AG04450 (cell line): Measurements from ENCODE around the gene HMCN2.

DNA sequence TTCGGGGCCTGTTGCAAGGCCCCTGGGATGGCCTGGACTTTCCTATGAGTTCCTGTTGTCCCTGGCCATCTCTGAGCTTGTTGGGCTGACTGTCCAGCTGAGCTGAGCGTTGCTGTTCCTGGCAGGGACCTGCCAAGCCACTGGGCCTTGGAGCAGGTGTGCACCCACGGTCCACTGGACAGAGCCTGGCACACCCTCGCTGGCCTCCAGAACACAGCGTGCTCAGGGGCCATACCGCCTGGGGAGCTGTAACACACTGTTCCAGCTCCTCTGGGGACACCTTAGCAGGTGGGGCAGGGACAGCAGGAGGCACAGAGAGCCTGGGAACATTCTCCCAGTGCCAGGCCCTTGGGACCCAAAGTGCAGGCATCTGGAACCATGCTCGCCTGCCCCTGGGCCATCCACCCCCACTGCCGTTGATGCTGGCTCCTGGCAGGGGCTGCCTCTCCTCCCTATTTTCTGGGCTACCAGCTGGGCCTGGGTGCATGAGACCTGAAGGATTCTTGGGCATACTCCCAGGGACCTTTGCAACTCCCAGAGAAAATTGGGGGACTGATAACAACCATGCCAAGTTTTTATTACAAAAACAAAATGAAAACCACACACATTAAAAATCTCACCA is 188.1 kb downstream of the C9orf50 start:
- CAGE, long polyA plus RNA: no peak
- RRBS: no CpG with 5 or more reads among the region's 8 CpGs

DNA sequence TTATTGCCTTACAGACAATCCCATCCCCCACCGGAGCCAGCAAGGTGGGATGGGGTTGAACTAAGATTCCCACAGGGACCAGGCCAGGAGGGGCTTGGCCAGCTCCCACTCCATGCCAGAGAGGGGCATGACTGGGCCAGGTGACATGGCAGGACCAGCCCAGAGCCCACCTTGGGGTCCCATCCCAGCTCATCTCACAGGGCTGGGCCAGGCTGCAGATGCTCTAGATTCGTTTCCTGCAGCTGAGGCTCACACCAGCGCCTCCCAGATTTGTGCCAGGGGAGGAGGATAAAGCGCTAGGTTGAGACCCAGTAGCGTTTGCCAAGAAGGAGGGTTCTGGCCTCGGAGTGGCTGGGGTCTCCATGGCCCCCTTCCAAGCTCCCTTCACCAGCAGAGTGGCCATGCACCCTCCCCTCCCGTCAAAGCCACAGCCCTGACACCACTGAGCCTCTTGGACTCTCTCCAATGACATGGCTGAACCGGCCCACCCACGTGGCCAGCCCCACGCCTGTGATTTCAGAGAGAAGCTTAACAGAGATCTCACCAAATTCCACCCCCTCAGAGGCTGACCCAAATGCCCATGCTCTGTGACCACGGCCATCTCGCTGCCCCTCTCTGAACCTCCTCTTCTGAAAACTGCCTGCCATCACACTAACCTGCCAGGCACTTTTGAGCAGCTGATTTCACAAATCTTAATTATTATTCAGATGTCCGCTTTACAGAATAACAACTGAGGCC is 155.9 kb downstream of the C9orf50 start:
- CAGE, long polyA plus RNA: no peak
- RRBS: no CpG with 5 or more reads among the region's 13 CpGs

DNA sequence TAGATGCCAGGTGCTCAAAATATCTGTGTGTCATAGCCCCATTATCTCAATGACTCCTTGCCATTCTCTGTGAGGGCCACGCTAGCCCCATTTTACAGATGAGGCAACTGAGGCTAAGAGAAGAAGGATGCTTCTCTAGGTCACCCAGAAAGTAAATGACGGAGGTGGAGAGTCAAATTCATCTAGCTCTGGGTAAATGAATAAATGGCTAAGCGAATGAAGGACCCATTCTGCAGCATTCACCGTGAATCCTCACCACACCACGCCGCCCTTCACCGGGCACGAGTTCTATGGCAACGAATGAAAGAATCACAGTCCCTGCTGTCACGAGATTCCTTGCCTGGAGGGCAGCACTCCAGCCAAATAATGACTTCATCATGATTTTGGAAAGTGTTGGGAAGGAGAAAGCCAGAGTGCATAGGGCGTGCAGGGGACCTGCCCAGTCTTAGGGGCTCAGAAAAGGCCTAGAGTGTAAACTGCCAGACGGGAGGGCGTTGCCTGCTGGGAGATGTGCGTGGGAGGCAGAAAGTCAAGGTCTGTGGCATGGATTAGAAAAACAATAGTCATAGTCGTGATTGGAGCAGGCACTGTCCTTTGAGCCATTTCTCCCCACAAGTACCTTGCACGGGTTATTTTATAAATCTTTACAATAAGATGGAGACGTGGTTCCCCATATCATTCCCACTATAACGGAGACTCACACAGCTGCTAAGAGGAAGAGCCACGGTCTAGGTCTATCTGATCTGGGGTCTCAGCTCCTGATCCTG is 147.1 kb downstream of the C9orf50 start:
- CAGE, long polyA plus RNA: no peak
- RRBS: no CpG with 5 or more reads among the region's 19 CpGs

DNA sequence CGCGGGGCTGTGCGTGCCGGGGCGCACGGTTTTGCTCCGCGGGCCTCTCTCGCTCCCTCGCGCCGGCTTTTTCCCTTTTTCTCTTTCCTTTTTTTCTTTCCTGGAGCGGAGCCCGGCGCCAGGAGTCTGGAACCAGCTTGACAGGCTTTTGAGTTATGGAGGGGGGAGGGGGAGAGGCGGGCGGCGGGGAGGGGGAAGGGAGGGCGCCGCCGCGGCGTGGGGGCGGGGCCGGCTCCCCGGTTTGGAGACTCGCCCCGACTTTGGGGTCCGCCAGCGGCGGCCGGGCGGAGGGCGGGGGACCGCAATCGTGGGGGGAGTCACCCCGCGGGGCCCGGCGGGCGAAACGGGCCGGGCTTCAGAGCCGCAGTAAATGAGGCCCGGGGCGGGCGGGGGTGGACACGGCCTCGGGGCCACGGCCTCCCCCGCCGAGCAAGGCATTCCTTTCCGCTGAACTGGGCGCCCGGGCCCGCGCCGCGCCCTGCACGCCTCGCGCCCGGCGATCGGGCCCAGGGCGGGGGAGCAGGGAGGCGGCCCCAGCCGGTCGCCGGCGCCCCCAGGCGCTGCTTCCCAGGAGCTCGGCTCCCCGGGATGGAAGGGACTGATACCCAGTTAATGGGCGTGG is 138.3 kb downstream of the C9orf50 start:
- CAGE, long polyA plus RNA: no peak
- RRBS: 2% methylated on average over 46 of the region's 75 CpGs

DNA sequence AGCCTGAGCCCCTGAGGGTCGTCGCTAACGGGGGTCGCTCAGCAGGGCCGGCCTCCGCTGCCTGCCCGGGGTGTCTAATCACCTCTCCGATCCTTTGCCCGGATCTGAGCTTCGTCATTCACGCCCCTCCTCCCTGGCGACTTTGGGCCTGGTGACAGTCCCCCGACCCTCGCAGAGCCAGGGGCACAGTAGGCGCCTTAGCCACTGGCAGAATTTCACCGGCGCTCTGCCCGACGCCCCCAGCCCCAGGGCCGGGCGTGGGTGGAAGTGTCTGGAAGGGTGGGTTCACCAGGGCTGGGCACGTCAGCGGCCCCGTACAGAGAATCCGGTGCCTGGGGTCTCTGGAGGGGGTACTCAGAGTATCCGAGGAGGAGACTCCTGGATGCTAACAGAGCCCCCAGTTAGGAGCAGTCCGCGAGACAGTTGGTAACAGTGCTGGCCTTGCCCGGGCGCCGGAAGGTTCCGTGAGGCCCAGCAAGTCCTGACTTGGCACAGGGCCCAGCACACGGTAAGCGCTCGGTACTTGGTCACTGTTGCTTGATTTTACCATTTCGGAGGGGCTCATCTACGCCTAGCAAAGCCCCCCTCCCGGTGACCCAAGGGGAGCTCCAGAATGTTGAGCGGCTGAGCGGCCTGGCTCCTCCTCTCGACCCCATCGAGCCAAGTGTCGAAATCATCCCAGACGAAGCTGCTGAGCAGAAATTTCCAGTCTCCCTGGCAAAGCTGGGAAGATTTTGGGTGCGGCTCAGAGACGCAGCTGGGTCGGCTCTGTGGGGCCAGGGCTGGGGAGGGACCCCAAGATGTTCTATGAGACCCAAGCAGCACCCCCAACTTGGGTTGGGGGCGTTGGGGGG is 137.5 kb downstream of the C9orf50 start:
- CAGE, long polyA plus RNA: no peak
- RRBS: 1% methylated on average over 19 of the region's 48 CpGs

DNA sequence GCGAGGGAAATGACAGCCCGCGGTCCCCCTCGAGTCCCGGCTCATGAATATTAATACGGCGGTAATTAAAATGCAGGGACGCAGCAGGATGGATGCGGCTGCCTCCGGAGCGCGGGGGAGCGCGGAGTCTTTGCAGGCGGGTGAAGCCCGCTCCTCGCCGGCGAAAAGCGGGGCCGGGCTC is 132.7 kb downstream of the C9orf50 start:
- CAGE, long polyA plus RNA: no peak
- RRBS: 1% methylated on average over 18 of the region's 21 CpGs

- CAGE, long polyA plus RNA: no peak
- RRBS: no CpG with 5 or more reads among the region's 6 CpGs
These were observed 119.0 kb downstream of the C9orf50 start for GRCh38 chr9:129501704-129502455.

DNA sequence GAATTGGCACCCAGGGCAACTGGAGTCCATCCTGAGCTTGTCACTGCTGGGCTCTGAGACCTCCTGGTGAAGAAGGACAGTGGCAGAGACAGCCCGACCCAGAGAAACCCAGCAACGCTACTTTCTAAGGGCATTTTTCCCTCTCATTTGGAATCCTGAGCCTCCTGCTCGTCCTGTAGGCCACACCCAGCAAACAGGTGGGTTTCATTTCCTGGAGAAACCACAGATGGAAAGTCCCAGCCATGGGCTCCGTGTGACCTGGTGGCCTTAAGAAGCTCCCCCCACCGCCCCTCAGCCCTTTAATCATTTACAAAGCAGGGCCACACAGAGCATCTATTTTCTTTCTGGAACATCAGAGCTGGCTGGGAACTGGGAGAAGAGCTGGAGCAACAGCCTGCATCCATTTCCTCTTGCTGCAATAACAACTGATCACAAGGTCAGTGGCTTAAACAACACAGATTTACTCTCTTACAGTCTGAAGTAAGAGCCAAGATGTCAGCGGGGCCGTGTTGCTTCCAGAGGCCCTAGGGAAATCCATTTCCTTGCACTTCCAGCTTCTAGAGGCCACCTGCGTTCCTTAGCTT is 40.7 kb downstream of the C9orf50 start:
- CAGE, long polyA plus RNA: no peak
- RRBS: no CpG with 5 or more reads among the region's 8 CpGs

DNA sequence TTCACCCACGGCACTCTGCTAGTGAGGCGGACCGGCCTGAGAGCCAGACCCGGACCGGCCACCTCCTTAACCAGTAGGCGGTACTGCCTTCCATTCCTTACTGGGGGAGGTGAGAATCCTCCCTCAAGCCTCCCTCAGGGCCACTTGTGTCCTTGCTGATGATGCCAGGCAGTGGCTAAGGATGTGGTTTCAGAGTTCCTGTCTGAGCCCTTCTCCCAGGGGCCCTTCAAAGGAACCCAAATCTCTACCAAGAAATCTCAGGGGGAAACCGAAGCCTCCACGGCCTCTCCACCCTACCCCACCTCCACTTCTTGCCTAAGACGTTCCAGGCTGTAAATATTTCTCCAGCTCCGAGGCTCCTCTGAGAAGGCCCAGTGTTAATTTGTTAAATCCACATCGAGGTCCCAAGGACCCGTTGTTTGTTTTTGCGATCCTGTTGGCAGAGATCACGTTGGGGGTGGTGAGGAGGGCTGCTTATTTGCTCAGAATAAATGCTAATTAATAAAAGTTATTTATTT is 41.0 kb downstream of the PTGES start:
- CAGE, long polyA plus RNA: no peak
- RRBS: no CpG with 5 or more reads among the region's 14 CpGs

- CAGE, long polyA plus RNA: no peak
- RRBS: no CpG with 5 or more reads among the region's 13 CpGs
These were observed 10.0 kb downstream of the TOR1B start for GRCh38 chr9:129812776-129813506.

- CAGE, long polyA plus RNA: no peak
- RRBS: no CpG with 5 or more reads among the region's 10 CpGs
These were observed 47.8 kb downstream of the USP20 start for GRCh38 chr9:129883064-129883426.

- CAGE, long polyA plus RNA: no peak
- RRBS: no CpG with 5 or more reads among the region's 15 CpGs
These were observed 54.3 kb downstream of the USP20 start for GRCh38 chr9:129889494-129890024.

- CAGE, long polyA plus RNA: no peak
- RRBS: no CpG with 5 or more reads among the region's 6 CpGs
These were observed 48.0 kb downstream of the FNBP1 start for GRCh38 chr9:129994825-129995465.

DNA sequence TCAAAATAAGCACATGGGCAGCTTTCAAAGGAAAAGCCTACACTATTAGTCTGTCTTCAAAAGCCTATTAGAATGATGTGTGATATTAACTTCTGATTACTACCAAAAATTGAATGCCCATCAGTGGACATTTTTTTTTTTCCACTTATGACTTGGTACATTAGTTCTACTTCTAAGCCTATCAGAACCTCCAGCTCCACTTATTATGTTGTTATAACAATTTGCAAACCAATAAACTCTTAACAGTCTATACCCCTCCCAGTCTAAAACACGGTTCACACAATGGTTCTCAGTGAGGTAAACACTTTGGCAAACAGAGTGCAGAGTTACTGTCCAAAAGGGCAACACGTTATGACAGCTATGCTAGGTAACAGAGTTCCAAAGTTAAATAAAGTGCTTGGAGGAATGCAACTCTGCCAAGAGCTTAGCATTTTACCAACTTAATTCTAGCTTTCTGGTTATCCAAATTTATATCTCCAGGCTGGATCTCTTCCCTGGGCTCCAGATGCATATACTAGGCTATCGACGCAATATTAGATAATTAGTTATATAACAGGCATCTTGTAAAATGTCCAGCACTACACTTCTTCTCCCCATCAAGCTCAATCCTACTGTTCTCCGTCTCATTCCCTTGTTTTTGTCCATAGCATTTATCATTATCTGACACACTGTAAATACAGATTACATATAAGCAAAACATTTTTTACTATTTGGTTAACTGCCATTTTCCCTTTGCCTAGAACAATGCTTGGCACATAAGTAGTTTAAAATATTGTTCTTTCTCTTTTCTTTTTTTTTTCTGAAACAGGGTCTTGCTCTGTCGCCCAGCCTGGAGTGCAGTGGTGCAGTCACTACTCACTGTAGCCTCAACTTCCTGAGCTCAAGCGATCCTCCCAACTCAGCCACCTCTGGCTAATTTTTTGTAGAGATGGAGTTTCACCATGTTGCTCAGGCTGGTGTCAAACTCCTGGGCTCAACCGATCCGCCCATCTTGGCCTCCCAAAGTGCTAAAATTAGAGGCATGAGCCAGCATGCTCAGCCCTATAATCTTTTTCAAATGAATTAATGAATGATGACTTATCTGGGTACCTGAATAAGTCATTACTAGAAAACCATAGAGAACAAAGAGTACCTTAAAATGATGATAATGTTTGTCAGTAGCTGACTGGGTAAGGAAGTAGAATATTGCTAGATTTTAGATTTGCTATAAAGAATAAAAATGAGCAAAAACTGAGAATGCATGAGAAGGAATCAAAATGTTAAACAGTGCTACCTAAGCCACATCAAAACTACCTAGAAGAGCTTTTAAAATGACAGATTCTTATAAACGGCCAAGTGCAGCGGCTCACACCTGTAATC is 14.1 kb downstream of the FNBP1 start:
- CAGE, long polyA plus RNA: no peak
- RRBS: no CpG with 5 or more reads among the region's 11 CpGs

- CAGE, long polyA plus RNA: no peak
- RRBS: no CpG with 5 or more reads among the region's 2 CpGs
These were observed 2.4 kb upstream of the FNBP1 start for GRCh38 chr9:130045387-130045843.

GRCh38 chr9:130184960-130185957 is 13.1 kb downstream of the NCS1 start:
- CAGE, long polyA plus RNA: no peak
- RRBS: 18% methylated on average over 5 of the region's 34 CpGs

GRCh38 chr9:130209337-130210018 is 37.3 kb downstream of the NCS1 start:
- CAGE, long polyA plus RNA: no peak
- RRBS: no CpG with 5 or more reads among the region's 24 CpGs

GRCh38 chr9:130240482-130241300 is 24.9 kb upstream of the HMCN2 start:
- CAGE, long polyA plus RNA: no peak
- RRBS: no CpG with 5 or more reads among the region's 4 CpGs

DNA sequence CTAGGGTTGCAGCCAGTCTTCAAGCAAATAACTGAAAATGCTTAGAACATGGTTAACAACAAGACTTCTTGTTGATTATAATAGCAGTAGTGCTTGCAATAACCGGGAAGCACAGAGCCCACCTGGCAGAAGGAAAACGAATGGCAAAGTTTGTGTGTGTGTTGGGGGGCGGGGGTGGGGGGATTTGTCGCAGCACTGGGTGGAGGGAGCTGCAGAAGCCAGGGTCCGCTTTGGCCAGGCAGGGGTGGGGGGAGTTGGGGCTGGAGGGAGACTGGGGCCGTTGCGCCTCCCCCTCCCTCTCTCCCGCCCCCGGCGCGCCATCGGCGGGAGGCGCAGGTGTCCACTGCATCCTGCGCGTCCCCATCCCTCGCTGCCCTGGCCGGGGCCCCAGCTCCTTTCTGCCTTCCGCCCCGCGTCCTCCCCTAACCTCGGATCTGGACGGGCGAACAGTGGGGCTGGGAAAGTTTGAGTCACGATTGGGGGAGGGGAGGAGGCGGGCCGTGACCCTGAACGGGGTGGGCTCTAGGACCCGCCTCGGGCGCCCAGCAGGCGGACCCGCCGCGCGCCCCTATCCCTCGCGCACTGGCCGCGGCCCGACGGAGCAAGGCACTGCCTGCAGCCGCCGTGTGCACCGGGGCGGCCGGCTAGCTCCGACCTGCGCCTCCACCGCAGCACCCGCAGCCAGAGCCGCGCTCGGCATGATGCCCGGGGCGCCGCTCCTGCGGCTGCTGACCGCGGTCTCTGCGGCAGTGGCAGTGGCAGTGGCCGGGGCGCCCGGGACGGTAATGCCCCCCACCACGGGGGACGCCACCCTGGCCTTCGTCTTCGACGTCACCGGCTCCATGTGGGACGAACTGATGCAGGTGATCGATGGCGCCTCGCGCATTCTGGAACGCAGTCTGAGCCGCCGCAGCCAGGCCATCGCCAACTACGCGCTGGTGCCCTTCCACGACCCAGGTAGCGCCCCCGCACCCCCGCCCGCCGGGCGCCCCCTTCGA is at the start of gene HMCN2:
Gene HMCN2, plus strand, starts transcription at position 580 of the 998 bp plus-strand sequence.
- CAGE, long polyA plus RNA: no peak
- RRBS: 2% methylated on average over 34 of the region's 90 CpGs

GRCh38 chr9:130266179-130267025 is 842 bp downstream of the HMCN2 start:
- CAGE, long polyA plus RNA: no peak
- RRBS: no CpG with 5 or more reads among the region's 43 CpGs